Lower leg skin (tissue), 2 donors: ENCODE data around the genes MAMDC4, TRAF2, MAN1B1 and ENSG00000284976.

- PRO-cap: no peak
- RAMPAGE, long total RNA, 2 experiments: no peak in any of the 2 experiments
Observed at GRCh38 chr9:136655458-136656527, 6.9 kb upstream of the EGFL7 start.

DNA sequence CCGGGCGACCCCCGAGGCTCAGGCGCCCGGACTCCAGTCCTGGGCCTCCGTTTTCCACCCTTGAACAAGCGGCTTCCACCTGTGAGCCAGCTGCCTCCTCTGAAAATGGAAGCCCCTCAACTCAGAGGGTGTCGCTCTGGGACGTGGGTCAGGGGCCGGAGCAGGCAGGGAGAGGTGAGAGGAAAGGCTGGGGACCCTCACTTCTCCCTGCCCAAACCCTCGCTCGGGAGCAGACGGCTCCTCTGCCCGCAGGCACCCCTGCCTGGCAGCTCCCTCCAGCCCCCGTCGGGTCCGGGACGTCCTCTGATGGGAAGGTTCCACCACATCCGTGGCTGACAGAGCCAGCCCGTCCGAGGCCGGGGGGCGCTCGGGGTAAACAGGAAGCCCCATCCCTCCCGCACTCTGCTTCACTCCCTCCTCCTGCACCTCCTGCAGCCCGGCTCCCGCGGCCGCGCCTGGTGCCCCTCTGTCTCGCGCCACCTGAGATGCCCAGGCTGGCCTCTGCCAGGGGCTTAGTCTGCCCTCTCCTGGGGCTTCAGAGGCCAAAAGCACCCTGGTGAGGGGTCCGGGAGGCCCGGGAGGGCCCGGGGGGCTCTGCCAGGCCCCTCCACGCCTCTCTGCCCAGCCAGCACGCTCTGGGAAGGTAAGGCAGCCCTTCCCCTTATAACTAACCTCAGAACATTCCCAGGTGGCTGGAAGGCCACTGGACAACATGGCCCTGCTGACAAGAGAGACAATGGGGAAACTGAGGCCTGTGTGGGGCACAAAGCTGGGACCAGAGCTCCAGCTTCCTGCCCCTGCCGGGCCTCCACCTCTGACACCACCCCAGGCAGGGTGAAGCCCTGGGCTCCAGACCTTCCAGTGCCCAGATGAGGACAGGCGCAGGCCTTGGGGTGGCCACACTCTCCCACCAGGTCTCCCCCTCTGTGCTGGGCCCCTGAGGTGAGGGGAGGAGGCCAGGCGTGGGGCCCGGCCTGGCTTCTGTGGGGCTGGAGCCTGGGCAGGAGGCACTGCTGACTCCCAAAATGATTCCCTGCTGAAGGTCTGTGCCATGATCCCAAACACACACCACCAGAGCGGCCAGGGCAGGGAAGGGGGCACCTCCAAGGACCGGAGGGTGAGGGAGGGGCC is 3.4 kb upstream of the EGFL7 start:
- PRO-cap: unidirectional peak, minus-strand start at position 305 of the sequence
- RAMPAGE, long total RNA, 2 experiments: no peak in any of the 2 experiments

- PRO-cap: no peak
- RAMPAGE, long total RNA, 2 experiments: no peak in any of the 2 experiments
Observed at GRCh38 chr9:136670508-136671515, 8.1 kb downstream of the EGFL7 start.

GRCh38 chr9:136690688-136691170 is 3.5 kb upstream of the AGPAT2 start:
- PRO-cap: no peak
- RAMPAGE, long total RNA, 2 experiments: no peak in any of the 2 experiments

DNA sequence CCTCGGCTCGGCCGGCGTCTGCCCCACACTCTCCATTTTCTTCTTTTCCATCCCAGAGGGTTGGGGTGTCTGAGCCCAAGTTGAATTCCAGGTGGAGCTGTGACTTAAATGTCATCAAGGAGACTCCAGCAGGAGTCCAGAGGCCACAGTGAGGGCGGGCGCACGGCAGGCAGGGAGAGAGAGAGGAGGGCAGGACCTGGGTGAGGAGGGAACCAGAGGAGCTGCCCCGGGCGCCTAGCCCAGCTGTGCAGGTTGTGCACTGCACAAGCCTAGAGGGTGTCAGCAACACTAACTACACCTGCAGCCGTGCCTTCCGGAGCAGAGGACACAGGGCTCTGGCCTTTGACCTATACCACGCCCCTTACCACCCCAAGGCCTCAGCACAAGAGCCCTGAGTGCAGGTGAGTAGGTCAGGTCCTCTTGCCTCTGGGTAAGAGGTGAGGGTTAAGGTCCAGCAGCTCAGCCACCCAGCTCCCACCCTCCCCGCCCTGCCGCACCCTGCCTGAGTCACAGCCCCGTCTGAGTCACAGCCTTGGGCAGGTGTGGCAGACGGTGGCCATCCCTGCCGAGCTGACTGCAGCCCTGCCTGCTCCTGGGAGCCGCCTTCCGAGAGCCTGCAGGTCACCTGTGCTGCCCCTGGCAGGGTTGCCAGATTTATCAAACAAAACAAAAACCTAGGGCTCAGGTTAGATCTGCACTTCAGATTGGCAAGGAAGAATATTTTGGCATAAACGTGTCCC is 6.4 kb upstream of the AGPAT2 start:
- PRO-cap: no peak
- RAMPAGE, long total RNA, 2 experiments: no peak in any of the 2 experiments

- PRO-cap: no peak
- RAMPAGE, long total RNA, 2 experiments: no peak in any of the 2 experiments
Observed at GRCh38 chr9:136745710-136746717, 2.3 kb downstream of the LCN6 start.

DNA sequence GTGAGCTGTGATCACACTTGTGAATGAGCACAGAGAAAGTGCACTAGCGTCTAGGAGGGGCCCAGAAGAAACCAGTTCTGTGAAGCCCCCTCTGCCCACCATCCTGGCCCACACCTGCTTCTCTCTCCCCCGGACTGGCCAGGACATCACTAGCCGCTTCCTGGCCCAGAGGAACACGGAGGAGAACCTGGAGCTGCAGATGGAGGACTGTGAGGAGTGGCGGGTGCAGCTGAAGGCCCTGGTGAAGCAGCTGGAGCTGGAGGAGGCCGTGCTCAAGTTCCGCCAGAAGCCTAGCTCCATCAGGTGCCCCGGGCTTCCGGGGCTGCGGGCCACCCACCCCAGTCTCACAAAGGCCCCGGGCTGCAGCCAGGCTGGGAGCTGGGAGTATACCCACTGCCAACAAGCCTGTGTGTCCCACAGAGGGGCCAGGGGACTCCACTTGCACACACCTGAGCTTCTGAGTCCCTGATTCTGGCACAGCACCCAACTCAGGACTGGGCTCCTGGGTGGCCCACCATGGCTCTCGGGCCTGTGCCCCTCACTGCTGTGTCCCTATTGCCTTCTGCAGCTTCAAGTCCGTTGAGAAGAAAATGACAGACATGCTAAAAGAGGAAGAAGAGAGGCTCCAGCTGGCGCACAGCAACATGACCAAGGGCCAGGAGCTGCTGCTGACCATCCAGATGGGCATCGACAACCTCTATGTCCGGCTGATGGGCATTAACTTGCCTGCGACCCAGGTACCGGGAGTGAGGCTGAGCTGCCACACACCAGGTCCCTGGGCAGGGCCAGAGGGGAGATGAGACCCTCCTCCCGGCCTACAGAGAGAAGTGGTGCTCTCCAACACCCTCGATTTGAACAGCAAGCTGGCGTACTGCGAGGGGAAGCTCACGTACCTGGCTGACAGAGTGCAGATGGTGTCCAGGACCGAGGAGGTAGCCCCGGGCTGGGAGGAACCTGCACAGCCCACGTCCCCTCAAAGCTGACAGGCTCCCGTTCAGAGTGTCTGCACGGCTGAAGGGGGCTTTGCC is 1.5 kb upstream of the RABL6 start:
- PRO-cap: no peak
- RAMPAGE, long total RNA, 2 experiments: no peak in any of the 2 experiments

- PRO-cap: no peak
- RAMPAGE, long total RNA, 2 experiments: no peak in any of the 2 experiments
Observed at GRCh38 chr9:136838787-136840027, 3.1 kb upstream of the AJM1 start.

GRCh38 chr9:136842654-136843064 is 381 bp downstream of the AJM1 start:
- PRO-cap: no peak
- RAMPAGE, long total RNA, 2 experiments: no peak in any of the 2 experiments

DNA sequence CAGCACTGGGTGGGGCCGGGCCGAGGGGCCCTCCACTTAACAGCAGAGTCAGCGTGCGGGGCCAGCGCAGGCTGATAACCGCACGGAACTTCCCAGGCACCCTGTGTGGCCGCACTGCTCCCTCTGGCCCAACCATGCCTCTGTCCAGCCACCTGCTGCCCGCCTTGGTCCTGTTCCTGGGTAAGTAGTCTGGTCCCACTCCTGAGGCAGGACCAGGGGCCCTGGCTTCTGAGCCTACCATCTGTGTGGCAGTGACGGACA is at the start of gene MAMDC4:
Gene MAMDC4 (plus strand): TSS at position 64 of the 261 bp plus-strand sequence.
- PRO-cap: no peak
- RAMPAGE, long total RNA, 2 experiments: no peak in any of the 2 experiments

DNA sequence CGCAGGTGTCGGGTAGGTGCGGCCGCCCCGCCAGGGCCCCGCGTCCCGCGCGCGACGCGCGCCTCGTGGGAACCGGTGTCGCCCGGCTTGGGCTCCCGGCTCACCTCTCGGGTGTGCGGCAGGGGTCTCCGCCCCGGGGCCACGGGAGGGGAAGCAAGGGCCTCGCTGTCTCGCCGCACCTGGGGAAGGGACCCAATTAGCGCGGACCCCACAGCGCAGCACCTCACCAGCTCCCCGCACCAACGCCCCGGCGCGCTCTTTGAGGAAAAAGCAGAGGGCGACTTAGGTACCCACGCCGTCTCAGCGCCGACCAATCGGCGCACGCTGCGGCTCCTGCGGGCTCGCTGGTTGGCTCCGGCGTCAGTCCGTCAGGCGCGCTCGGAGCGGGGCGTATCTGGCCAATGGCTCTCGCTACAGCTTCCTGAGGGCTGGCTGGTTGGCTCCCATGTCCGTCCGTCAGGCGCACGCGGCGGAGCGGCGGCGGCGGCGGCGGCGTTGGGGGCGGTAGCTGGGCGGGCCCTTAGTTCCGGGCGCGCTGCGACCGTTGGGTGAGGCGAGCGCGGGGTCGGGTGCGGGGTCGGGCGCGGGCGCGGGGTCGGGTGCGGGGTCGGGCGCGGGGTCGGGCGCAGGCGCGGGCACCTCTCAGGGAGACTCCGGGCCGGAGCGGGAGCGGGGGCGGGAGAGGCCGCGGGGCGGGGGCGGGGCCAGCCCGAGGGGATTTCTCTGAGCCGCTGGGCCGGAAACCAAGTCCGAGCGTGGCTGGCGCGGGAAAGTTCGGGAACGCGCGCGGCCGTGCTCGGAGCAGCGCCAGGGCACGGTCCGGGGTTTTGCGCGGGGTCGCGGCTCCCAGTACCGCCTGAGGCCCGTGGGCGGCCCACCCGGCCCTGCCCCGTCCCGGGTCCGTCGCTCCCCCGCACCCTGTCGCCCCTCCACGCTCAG is at the start of gene TRAF2:
Gene TRAF2 (plus strand): TSS at position 523 of the 939 bp plus-strand sequence.
- PRO-cap: bidirectional peak, plus-strand start at position 523 of the sequence, minus-strand start at position 261 of the sequence; unidirectional peak, plus-strand start at position 746 of the sequence
- RAMPAGE, long total RNA, 2 experiments: start-site peak on the plus strand in 2 of 2 experiments, centred at positions 514 to 515 of the sequence, 20 to 24 reads per replicate

- PRO-cap: no peak
- RAMPAGE, long total RNA, 2 experiments: no peak in any of the 2 experiments
Observed at GRCh38 chr9:136902368-136902947, 16.1 kb downstream of the TRAF2 start.

GRCh38 chr9:136927894-136928273 is 16.7 kb downstream of the FBXW5 start:
- PRO-cap: no peak
- RAMPAGE, long total RNA, 2 experiments: no peak in any of the 2 experiments

DNA sequence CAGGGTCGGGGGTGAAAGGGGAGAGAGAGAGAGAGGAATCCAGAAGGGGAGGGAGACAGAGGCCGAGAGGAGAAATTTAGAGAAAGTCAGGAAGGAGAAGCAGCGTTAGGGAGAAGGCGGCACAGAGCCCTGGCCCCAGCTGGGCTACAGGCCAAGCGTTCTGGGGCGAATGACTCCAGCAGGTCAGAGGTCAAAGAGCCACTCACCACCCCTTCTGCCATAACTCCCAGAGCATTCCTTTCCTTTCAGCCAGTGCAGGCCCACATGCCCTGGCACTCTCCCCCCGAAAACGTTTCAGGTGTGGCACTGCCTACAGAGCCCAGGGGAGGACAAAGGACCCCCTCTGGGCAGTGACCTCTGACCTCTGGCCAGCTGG is 5.0 kb downstream of the ABCA2 start:
- PRO-cap: no peak
- RAMPAGE, long total RNA, 2 experiments: no peak in any of the 2 experiments

DNA sequence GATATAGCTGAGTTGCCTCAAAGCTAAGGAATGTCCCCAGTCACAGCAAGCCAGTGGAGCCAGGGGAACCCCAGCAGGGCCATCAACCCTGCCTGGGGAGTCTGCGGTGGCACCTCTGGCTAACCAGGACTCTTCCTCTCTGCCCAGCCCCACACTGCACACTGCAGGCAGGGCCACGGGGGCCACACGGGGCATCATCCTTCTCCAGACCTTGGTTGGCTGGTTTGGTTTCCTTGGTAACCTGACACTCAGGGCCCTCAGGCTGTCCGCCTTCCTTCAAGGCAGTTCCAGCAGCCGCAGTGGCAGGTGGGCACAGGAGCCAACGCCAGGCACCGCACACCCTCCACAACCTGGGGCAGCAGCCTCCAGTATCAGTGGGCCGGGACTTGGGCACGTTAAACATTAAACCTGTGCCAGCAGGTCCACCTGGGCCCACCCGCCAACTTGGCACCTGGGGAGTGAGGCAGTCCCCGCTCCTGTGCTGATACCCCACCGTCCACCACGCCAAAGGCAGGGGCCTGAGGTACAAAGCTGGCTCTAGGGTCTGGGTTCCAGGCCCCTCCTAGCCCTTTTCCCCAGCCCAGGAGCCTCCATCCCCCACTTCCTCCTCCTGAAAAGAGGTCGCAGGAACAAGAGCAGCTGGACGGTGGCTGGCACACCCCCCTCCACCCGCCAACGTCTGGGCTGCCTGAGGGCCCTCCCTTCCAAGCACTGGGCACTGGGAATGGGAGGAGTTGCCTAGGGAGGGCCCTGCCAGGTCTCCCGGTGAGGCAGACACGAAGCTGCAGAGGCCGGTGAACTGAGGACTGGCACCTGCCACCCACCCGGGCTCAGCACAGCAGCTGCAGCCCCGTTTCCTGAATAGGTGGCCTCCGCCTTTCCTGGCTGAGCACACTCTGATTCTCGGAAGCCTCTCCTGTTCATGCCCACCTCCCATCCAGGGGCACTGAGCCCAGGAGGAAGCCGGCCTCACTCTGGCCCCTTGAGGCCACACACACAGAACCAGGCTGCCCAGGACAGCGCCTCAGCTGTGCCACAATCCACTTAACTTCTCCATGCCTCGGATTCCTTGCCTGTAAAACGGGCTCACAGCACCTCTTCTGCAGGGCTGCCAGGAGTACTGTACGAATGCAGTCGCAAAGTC is 1.7 kb downstream of the NPDC1 start:
- PRO-cap: no peak
- RAMPAGE, long total RNA, 2 experiments: no peak in any of the 2 experiments

DNA sequence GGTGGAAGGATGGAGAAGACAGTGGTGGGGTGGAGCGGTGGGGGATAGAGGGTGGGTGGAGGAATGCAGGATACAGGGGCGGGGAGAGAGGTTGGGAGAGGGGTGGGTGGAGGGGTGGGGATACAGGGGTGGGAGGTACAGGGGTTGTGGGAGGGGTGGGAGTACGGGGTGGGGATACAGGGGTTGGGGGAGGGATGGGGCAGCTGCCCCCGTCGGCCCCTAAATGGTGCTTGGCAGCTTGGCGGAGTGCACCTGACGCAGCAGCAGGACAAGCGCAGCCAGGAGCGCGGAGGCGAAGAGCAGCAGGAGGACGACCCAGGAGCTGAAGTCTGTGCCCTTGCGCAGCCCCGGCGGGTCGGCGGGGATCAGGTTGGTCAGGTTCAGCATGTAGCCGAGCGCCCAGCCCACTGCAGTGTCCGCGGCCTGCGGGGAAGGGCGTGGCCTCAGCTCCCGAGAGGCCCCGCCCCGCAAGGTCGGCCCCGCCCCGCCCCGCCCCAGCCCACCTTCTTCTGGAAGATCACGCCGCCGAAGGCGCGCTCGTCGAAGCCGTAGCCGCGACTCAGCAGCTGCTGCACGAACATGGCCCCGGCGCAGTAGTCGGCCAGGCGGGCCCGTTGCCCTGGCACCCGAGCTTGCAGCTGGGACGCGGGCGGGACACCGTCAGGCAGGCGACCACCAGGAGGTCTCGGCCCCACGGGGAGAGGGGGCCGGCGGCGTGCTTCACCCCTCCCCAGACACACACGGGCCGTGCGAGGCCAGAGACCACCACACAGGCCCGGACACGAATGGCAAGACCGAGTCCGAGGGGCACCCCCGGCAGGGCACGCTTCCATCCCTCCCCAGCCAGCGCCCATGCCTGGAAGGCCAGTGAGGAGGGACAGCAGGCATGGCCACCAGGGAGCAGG is 2.7 kb upstream of the NPDC1 start:
- PRO-cap: no peak
- RAMPAGE, long total RNA, 2 experiments: no peak in any of the 2 experiments

DNA sequence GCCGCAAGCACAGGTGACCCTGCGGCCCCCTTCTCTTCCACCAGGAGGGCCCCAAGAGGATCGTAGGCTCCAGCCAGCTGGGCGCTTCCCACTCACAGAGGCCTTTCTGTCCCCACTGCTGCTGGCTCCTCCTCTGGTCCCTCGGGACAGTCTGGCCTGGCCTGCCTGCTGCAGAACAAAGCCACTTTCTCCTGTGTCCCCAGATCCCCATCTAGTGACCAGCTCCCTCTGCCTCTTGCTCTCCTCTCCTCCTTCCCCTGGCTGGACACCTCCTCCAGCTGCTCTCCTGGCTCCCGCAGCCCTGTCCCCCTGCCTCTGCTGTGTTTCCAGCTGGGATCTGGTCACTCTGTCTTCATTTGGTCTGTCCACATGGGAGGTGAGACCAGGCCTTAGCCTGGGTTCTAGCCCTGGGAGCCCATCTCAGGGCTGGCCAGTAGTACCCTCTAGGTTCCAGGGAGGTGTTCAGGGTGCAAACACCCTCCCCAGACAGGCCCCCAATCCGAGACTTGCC is 680 bp upstream of the SAPCD2 start:
- PRO-cap: no peak
- RAMPAGE, long total RNA, 2 experiments: no peak in any of the 2 experiments

GRCh38 chr9:137086515-137087234 is at the start of gene MAN1B1:
Gene MAN1B1 (plus strand): TSS chr9:137086985.
- PRO-cap: bidirectional peak, plus-strand start at chr9:137086985, minus-strand start at chr9:137086613
- RAMPAGE, long total RNA, 2 experiments: start-site peak on the plus strand in 2 of 2 experiments, at chr9:137086955-137087107 at its widest, 73 to 152 reads per replicate

GRCh38 chr9:137217022-137218485 is at the start of gene ENSG00000284976:
Gene ENSG00000284976 (plus strand): TSS chr9:137217494.
- PRO-cap: bidirectional peak, plus-strand start at chr9:137217494, minus-strand start at chr9:137217385
- RAMPAGE, long total RNA, 2 experiments: no peak in any of the 2 experiments

DNA sequence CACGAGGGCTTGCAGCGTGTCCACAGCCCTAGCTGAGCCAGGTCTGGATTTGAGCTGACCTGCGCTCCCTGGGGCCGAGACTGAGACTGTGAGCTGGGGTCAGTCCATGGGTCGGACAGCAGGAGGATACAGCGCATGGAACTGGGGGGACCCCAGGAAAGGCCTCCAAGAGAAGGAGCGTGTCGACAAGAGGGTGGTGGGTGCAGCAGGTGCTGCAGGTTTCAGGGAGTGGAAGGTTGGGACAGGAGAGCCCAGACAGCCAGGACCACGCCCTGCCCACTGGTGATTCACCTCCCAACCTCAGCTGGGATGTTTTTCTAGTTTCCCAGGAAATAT is 834 bp upstream of the RNF224 start:
- PRO-cap: unidirectional peak, minus-strand start at position 230 of the sequence
- RAMPAGE, long total RNA, 2 experiments: no peak in any of the 2 experiments